ENCODE measurements around the genes CT45A7 and MAP7D3.

- PRO-cap, result no peak
Measured at GRCh38 chrX:133922994-133923385, 62.4 kb downstream of the GPC3 start.

DNA sequence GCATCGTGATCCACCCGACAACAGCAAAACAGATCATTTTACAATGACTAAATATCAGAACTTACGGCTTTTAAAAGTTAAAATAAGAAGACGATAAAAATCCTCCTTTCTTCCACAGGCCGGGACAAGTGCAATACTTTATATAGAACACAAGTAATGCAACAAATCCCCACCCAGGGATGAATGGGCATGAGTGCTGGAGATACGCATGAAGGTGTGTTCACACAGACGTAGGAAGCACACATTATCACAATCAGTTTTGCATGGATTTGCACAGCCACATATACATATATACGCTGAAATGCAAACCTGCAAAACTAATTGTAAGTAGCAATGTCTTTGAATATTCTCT is 67.6 kb upstream of the CCDC160 start:
- PRO-cap, result no peak

GRCh38 chrX:134181304-134181662 is 55.7 kb upstream of the CCDC160 start:
- PRO-cap, result no peak

DNA sequence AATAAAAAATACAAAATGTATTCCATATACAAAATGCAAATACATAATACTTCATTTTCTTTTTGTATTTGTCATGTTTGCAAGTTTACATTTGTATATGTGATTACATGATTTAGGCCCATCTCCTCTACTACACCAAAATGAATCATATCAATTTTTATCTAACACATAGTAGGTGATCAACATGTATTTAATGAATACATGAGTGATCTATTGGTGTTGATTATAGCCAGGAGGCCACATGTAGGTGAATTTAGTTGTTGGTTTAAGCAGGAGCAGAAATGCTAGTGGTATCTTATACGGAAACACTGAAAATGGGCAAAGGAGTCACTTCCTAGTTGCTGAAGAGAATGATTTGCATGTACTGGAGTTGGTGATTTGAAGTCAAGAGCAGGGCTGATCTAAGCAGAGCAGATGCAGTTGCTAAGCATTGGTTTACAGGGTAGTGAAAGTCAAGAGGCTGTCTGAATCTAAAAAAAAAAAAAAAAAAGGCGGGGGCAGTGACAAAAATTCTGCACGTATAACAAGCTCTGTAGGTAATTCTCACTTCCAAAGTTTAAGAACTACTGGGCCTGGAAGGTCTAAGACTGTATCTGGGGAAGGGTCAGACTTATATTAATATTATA is 3.6 kb upstream of the PHF6 start:
- PRO-cap, result no peak

GRCh38 chrX:134460944-134461190 is 902 bp downstream of the HPRT1 start:
- PRO-cap, result no peak

- PRO-cap, result no peak
Measured at GRCh38 chrX:134473138-134473641, 13.2 kb downstream of the HPRT1 start.

DNA sequence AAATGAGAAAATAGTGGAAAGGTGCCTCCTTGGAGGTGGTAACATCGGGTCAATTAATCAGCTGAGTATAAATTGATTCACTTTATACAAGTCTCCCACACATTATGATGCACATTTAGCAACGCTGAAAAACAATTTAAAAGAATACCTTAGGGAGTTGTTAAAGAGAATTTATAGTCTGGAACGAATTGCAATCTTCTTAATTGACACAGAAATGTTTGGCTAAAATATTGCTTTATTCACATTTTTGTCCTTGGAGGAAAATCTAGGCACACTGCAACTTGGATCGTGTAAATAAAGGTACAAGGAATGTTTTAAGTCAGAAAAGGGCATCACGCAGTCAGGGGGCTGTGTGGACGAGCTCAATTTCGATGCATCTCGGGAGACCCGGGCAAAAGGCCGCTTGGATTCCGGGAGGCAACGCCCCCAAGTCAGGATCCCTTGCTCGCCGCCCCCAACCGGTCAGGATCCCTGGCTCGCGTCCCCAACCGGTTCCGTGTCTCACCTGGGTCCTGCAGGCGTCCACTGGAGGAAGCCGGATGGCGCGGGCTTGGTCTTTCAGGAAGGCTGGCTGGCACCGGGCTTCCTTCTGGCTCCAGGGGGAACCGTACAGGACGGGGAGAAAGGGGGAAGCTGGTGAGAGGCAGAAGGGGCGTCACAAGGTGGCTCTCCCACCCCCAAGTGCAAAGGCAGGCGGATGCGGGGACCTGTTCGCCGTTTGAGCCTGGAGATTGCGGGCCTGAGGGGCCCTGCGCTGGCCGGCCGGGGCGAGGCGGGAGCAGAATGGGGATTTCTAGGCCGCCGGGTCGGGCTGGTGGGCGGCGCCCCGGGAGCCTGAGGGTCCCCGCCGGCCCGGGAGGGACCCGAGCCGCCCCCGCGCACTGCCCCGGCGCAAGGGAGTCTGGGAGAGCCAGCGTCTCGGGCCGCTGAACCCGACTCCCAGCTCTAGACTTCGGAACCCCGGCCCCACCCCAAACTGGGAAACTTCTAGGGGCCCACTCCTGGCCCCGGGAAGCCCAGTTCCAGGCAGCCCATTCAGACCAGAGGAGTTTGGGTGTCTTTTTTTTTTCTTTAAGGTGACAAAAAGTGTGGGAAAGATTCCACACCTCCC is 84.6 kb downstream of the HPRT1 start:
- PRO-cap, result no peak

DNA sequence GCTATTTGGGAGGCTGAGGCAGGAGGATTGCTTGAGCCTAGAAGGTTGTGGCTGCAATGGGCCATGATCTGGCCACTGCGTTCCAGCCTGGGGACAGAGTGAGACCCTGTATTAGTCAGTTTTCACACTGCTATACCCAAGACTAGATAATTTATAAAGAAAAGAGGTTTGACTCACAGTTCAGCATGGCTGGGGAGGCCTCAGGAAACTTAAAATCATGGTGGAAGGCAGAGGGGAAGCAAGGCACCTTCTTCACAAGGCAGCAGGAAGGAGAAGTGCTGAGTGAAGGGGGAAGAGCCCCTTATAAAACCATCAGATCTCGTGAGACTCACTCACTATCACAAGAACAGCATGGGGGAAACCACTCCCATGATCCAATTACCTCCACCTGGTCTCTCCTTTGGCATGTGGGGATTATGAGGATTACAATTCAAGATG is 31.9 kb upstream of the MOSPD1 start:
- PRO-cap, result no peak

GRCh38 chrX:135033374-135033616 is 1.1 kb downstream of the RTL8C start:
- PRO-cap, result no peak

GRCh38 chrX:135384053-135384556 is 37.6 kb upstream of the SMIM10L2A start:
- PRO-cap, result unidirectional peak, minus-strand start at chrX:135384276

- PRO-cap, result bidirectional peak, plus-strand start at chrX:135521976, minus-strand start at chrX:135521634
Measured at GRCh38 chrX:135521318-135522468, 1.2 kb downstream of the INTS6L start.

DNA sequence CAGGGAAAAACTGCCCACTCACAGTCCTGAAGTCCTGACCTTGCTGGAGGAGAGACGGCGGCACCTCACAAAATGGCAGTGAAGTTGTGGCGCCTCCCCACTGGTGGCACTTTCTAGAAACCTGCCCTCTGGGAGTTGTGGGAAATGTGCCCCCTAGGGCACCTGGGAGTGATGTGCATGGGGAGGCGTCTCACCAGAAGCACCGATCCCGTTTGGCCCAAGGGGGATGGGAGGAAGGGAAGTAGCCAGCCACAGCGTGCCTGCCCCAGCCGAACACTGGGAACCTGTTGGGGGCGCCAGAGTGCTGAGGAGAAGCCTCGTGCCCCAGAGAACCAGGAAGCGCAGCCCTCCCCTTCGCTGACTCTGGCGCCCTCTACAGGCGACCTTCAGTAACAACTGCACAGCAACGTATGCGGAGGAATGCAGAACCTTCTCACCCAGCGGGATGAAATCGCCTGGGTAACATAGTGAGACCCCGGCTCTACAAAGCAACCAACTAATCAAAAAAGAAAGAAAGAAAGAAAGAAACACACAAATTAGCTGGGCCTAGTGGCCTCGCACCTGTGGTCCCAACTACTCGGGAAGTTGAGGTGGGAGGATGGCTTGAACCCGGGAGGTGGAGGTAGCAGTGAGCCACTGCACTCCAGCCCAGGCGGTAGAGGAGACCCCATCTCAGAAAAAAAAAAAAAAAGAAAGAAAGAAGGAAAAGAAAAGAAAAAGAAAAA is at the start of gene CT45A7:
CT45A7 (minus strand) TSS at position 278 of the 725 bp plus-strand sequence.
- PRO-cap, result no peak

DNA sequence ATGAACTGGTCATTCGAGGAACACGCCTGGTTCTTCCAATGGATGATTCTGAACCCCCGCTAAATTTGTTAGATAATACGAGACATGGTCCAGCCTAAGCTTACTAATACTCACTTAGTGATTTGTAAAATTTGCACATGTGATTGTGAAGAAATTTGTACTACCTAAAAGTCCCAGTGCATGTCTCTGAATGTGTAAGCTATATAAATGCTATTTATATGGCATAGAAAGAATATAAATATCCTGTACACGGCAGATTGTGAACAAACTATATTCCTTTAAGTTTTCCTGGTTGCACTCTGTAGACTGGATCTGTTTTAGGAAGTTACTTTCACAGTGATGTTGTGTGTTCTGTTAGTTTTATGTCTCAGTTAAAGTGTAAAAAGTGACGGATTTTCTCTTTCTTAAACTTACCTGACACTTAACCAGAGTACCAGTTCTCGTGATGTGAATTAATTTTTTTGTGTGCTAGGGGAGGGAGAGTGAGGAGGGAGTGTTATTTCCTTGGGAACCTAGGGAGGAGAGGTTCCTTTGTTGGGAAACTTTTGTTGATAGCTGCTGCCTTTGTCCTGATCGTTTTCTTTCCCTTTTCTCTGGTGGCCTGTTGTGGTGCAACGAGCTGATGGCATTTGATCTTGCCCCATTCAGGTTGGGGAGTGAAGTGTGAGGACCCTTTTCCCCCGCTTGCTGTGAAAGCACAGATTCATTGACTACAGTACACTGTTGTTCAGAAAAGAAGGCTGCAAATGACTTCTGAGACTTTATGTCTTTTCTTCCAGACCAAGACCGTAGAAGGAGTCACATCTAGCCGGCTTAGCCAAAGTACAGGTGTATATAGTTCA is 59.6 kb downstream of the SLC9A6 start:
- PRO-cap, result no peak

DNA sequence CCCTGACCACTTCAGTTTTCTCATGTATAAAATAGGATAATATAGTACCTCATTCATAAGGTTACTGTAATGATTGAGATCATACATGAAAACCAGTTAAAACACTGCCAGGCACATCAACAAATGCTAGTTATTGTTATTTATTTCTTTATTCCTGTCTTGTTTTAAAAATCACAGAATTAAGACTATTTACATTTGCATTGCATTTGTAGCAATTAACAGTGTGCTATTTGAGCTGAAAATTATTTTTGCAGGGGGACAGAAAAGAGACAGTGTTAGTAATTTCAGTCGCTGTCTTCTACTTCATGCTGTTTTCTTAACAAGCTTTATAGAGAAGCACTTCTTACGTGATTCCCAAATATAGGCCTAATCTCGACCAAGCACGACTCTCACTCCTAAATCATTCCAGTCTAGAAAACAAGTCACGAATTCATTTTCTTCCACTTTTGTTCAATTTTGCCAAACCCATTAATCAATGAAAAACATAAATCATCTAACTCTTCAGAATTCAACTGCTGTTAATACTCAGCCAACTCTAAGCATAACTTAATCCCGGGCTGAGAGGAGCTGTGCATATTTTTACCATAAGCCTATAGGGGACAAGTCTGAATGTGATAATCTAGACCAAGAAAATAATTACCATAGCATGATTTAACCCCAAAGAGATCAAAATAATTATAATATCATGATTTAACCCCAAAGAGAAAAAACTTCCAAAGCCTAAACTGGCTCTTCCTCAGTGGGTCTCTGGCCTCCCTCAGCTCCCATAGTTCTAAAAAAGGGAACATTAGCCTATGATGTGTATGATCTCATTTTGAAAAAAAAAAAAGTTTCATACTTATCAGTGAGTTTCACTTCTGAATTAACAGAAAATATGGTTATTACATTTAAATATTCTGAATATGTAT is 70.4 kb upstream of the FHL1 start:
- PRO-cap, result unidirectional peak, minus-strand start at position 300 of the sequence

- PRO-cap, result no peak
Measured at GRCh38 chrX:136170081-136170536, 26.7 kb upstream of the FHL1 start.

GRCh38 chrX:136188604-136188914 is 8.3 kb upstream of the FHL1 start:
- PRO-cap, result no peak

DNA sequence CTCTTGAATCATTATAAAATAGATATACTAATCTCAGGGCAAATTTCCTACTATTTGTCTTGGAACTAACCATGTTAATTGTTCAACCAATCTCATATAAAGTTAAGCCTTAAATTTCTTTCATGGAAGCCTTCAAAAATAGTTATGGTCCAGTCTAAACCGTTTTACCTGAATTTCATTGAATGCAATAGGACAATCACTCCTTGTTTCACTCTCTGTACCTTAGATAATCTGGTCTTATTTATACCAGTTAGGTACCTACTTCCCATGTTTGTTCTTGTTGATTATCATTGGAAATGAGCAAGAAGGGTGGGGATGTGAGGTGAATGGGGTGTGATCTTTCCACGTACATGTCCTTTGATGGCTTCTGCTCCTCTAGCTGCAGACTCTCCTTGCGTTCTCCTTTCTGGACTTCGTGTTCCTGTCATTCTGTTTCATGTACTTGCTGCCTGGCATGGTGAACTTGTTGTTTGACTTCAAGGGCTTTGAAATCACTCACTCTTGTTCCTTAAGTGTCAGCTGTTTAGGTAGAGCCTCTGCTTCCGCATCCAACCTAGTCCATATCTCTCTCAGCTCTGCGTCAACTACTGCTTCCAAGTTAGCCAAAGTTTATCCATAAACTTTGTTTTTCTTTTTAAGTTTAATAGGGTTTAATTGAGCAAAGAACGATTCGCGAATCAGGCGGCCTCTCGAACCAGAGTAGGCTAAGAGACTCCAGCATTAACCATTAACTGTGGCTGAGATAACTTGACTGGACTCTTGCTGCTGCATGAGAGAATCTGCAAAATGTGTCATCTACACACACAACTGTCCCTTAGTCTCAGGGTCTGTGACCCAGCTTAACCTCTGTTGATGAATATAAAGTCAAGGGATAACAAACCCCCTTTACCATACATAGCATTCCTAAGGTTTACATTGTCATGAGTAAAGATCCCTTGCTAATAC is 6.8 kb upstream of the FHL1 start:
- PRO-cap, result no peak

DNA sequence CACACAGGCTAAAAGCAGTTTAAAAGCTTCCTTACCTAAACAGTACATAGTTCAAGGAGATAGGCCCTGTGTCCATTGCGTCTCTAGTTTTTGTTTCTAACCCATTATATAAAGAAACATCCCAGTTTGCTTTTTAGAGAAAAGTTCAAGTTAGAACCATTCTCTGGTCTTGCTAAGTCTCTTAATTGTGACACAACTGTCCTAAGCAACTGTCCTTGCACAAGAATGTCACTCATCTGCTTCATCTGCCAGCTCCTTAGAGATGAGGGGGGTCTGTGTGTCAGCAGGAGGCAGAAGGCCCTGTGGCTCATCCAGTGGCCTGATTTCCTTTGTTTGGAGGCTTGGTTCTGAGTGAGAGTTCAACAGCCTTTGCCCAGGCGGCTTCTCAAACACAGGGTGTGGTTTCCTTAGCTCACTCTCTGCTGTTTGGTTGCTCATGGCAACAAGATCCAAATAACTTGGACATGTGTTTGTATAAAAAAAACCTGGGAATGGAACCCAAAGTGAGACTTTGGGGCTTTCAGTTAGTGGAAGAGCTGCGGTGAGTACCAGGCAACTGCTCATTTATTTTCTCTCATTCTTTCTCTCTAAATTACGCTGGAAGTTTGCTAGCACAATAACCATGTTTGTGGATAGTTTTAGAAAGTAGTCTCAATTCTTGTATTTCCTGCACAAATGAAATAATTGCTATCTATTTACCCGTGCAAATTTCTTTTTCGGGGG is 7.7 kb downstream of the FHL1 start:
- PRO-cap, result bidirectional peak, plus-strand start at position 527 of the sequence, minus-strand start at position 331 of the sequence

DNA sequence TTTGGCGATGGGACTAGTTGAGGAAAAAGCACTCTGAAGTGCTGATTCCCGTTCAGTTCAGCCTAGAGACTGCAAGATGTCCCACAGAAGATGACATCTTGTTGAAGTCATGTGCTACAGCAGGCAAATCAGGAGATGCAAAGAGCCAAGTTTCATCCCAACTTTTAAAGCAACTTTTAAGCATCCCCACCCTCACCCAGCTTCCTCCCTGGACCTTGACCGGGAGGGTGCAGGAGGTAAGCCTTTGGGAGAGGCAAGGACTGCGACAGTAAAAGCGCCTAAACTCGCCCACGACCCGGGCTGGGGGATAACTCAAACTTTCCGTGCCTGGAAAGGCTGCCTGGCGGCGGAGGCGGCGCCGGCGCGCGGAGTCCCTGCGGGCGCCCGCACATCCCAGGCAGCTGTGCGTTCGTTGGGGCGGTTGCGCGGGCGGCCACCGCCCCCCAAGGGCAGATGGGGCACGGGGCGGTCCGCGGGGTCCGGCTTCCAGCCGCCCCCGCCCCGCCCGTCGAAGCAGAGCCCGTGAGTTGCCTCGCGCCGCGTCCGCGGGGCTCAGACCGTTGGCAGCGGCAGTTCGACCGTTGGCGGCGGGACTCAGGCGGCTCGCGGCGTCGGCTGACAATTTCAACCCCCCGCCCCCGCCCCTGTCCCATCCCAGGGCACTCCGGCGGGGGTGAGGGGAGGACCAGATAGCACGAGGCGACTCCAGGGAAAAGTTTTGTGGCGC is 565 bp downstream of the MAP7D3 start:
- PRO-cap, result unidirectional peak, plus-strand start at position 339 of the sequence

GRCh38 chrX:136251199-136251921 is at the start of gene MAP7D3:
Gene MAP7D3, minus strand, starts transcription at chrX:136251400.
- PRO-cap, result bidirectional peak, plus-strand start at chrX:136251528, minus-strand start at chrX:136251365

Data from vermiform appendix (tissue), 1 donor.